Urinary bladder (tissue), 3 donors: ENCODE measurements around the gene BIN1.

DNA sequence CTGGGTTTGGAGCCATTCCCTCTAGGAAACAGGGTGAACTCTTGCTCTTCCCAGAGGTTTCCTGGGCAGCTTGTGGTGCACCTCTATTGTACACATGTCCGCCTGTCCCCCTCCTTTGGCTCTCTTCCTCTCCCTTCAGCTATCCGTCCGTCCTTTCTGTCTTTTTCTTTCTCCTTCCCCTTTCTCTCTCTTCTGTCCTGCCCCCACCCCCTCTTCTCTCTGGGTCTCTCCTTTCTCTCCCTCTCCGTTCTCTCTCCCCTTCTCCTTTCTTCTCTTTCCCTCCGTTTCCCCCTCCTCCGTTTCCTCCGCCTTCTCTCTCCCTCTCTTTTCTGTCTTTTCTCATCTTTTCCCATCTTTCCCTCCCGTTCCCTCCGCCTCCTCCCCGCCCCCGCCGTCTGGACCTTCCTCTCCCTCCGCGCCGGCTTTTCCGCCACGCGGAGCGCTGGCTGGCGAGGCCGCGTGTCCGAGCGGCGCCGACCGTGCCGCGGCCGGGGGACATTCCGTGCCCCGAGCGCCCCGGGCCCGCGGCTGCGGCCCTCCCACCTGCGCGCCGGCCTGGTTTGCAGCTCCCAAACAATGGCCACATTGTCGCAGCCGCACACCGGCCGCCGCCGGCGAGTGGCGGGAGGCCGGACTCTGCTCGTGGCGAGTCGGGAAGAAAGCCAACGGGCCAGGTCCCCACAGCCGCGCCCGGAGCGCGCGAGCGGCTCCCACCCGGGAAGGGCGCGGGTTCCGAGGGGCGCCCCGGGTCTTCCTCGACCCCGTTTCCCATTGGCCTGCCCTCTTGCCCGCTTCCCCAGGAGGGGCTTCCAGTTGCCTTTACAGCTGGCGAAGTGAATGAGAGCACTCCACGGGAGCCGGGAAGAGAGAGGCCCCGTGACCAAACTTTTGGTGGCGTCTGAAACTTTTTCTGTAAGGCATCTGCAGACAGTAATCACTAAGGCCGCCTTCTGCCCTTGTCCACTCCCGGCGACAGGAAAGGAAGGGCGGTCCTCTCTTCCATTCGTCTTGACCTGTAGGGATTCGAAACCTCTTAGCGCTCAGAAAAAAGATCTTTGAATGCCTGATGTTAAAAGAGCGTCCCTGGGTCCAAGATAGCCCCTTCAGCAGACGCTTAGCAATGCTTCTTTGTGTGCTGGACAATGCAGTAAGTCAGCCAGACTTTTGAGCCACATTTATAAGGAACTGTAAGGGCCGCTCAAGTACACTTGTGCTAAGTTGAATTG lies 6.0 kb downstream of the GLI2 start:
- PRO-cap = no peak
- RAMPAGE, long total RNA = no peak

GRCh38 chr2:121074797-121075592 lies 210.0 kb downstream of the TFCP2L1 start:
- PRO-cap = no peak
- RAMPAGE, long total RNA = no peak

GRCh38 chr2:121151656-121152194 lies 133.3 kb downstream of the TFCP2L1 start:
- PRO-cap = no peak
- RAMPAGE, long total RNA = no peak

GRCh38 chr2:121210718-121211577 lies 74.1 kb downstream of the TFCP2L1 start:
- PRO-cap = no peak
- RAMPAGE, long total RNA = no peak

DNA sequence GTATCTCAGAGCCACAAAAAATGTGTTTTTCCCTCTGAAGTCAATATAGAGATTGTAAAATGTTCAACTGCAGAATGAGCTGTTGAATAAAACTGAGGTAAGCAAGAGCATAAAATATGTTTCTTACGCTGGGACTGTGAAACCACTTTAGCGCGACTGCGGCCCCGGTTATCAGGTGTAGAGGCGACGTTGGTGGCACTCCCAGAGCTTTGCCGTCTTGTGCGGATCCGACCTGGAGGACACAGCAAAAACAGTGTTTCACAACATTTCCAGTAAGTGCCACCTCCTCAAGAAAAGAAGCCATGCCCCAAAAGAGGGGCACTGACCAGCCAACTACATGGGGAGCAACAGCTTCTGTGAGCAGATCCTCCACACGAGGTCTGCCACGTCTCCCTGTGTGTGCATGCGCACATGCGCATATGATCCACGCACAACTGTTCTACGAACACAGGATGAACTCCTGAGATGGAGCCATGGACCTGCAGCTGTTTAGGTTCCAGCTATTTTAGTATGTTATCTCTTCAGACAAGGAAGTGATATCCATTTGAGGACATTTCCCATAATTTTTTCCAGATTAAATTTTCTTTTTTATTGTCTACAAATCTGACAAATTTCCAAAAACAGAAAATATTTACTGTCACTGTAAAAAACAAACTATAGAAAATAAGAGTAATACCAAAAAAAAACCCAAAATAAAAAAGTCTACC lies 145.1 kb upstream of the TFCP2L1 start:
- PRO-cap = no peak
- RAMPAGE, long total RNA = no peak

DNA sequence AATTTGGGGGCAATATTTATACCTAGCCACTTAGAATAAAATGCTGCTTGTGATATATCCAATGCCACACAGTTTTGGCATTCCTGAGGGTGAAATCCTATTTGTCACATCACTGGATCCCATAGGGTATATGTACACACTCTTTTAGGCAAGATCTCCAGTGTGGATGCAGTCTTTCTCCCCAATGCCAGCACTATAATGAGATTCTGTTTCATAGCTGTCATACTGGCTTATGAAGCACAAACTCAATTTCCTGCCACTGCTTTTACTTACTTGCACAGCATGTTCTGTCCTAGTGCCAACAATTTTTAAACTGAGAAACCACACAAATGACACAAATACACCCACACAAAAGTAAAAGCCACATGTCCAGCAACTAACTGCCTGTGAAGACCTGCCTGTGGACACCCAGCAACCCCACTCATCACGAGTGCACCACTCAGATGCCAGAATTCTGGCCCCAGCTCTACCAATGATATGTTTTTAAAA lies 148.3 kb downstream of the CLASP1 start:
- PRO-cap = no peak
- RAMPAGE, long total RNA = no peak

DNA sequence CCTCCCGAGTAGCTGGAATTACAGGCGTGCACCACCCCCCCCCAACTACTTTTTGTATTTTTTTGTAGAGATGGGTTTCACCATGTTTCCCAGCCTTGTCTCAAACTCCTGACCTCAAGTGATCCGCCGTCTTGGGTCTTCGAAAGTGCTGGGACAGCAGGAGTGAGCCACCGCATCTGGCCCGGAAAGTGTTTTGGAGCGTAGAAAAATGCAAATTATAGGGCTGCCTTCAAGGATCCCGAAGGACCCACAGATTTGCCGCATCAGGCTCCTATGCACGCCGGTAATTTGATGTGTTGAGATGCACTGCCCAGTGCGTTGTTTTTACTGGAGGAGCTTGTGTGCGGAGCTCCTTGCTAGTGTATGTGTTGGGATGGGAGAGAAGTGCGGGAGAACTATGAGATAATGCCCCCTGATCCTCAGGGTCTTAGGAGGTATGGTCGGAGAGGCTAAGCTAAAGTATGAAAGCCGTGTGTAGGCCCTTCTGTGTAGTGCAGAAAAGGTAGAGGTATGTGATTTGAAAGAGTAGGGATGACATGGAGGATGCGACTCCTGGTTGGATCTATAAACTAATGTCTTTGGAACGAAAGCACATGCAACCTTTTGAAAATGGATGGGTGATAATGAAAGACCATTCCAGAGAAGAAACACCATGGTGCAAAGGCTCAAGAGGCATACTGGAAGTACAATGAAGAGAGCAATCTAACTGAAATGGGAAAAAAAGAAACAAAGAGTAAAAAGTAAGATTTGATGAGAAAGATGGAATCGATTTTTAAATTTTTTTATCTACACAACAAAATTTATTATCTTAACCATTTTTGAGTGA lies 1.4 kb upstream of the CLASP1 start:
- PRO-cap = no peak
- RAMPAGE, long total RNA = no peak

DNA sequence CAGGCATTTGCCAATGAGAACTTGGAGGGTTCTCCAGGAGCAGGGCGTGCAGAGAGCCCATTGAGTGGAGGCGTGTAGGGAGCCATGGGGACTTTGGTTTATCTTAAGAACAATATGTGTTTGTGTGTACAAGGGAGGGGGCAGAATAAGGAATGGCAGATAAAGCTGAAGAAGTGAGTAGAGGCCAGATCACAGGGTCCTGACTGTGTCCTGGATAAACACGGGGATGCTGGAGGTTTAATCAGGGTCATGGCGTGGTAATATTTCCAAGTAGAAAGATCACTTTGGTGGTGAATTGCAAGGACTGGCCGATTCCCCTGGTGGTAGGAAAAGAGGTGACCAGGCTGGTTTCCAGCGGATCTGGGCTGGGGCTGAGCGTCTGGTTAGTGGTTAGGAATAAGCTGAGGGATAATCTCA lies 483.8 kb downstream of the TSN start:
- PRO-cap = unidirectional peak, minus-strand start at position 220 of the sequence
- RAMPAGE, long total RNA = no peak

- PRO-cap = no peak
- RAMPAGE, long total RNA = no peak
Observed at GRCh38 chr2:125664859-125665527, 991.0 kb upstream of the GYPC start.

GRCh38 chr2:126644509-126645086 lies 11.4 kb upstream of the GYPC start:
- PRO-cap = no peak
- RAMPAGE, long total RNA = no peak

- PRO-cap = no peak
- RAMPAGE, long total RNA = no peak
Observed at GRCh38 chr2:127003411-127003831, 103.5 kb downstream of the BIN1 start.

DNA sequence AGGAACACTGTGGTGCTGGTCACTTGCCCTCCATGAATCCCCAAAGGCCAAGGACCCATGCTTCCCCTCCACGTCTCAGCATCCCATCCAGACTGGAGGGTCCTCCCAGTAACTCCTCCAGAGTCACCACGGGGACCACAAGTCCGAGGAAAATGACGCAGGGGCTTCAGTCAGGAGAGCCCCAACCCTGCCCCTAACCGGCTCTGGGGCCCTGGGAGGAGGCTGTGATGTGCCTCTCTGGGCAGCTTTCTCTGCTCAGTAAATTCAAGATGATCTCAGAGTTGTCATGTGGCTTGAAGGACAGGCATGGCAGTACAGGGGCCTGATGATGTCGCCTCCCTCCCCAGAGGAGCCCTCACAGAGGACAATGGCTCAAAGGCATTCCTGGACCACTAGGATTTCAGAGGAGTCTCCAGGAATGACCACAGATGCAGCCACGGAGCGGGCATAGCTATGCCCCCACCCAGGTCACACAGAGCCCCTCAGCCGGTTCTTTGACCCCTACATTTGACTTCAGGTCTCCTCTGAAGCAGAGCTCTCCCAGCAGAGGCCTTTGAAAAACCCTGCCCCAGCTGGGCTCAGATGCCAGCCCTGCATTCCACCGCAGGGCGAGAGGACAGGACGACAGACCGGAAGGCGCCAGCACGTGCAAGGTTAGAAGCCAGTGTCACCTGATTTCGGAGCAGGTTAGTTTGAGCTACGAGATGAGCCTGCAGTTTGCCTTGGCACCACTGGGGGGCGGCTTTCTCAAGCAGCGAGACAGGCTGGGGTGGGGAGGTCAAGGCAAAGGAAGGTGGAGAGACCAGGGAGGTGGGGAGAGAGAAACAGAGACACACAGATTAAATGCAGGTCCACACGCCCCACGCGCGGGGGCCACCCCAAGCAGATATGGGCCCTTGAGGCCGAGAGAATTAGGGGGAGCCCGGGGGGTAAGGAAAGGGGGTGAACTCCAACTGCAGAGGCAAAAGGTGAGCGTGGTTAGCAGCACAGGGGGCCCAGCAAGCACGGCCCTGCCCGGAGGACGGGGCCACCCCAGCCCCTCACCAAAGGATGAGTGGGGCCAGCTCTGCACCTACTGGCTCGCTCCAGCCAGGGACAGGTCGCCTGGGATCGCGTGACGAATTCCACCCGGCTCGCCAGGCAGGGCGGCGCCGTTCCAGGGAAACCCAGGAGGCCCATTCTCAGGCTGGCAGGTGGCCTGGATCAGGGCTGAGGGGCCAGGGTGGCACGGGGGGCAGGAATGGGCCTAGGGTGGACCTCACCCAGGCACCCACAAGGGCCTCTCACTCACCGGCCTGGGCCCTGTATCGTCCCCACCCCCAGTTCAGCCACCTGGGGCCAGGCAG lies 39.0 kb downstream of the BIN1 start:
- PRO-cap = no peak
- RAMPAGE, long total RNA = no peak

- PRO-cap = no peak
- RAMPAGE, long total RNA = no peak
Observed at GRCh38 chr2:127079195-127079938, 27.6 kb downstream of the BIN1 start.

- PRO-cap = bidirectional peak, plus-strand start at chr2:127107264, minus-strand start at chr2:127107082; bidirectional peak, plus-strand start at chr2:127107455, minus-strand start at chr2:127107401
- RAMPAGE, long total RNA = no peak
Observed at GRCh38 chr2:127106686-127107598, at the start of gene BIN1. TSS of gene BIN1 (minus strand) at chr2:127107154.

DNA sequence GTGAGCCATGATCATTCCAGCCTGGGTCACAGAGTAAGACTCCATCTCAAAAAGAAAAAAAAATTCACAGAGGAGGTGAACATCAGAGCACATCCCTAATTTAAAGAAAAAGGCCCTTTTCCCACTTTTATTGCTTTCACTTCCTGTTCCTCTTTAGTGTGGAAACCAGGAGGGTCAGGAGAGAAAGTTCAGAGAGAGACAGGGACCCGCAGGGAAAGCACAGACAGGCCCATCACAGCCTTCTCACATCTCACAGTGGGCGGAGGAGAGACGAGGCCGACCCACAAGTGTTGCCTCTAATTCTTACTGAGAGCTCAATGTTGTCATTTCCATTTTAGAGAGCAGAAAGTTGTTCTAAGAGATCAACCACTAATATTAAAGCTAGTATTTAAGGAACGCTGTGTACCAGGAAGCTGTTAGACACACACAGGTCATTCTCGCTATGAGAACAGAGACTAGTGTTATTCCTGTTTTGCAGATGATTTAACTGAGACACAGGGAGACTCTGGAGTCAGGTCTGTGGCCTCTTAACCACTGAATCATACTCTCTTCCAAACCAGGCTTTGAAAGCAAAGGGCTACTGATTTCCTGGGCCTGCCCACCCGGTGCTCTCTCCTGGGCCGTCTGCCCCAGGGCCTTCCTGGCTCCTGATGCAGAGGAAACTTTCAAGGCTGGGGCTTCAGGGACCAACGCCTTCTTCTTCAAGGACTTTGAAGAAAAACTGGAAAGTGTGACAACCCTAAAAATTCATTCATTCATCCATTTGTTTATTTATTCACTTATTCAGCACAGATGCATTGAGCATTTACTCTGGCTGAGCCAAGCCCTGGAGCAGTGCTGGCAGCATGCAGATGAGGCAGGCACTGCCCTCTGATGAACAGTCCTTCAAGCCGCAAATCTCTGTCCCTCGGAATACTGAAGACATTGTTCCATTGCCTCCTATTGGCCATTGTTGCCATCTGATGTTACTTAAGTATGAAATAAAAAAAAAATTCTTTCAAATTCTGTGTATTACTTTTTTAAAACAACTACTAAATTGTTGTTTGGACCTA lies 37.1 kb upstream of the BIN1 start:
- PRO-cap = no peak
- RAMPAGE, long total RNA = no peak

DNA sequence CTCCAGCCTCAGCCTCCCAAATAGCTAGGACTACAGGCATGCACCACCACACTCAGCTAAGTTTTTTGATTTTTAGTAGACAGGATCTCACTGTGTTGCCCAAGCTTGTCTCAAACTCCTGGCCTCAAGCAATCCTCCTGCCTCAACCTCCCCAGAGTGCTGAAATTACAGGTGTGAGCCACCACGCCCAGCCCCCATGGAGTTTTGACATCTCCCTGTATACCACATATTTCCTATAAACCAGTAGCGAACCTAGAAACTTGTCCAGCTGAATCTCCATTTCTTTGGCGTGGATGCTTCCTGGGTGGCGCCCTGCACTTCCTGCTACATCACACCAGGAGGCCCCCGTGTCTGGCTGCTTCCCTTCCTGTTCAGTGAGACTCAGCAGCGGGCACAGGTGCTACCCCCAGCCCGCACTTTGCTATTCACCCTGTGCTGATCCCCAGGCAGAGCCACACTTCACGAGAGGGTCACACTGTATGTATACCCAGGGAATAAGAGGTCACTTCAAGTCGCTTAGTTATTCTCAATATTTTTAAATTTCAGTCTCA lies 35.1 kb downstream of the CYP27C1 start:
- PRO-cap = no peak
- RAMPAGE, long total RNA = no peak

DNA sequence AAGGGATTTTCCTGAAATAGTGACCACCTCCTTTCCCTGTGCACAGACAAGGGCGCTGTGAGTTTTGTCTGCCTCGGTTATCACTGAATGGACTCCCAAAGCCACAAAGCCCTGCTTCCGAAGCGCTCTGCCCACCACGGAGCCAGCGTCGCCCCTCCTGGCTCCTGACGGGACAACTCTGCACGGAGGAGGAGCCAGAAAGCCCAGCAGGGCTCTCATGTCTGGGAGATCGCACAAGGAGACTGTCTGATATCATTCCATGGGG lies 14.6 kb downstream of the CYP27C1 start:
- PRO-cap = no peak
- RAMPAGE, long total RNA = no peak

- PRO-cap = no peak
- RAMPAGE, long total RNA = no peak
Observed at GRCh38 chr2:127382475-127383317, 5.1 kb downstream of the MAP3K2 start.

DNA sequence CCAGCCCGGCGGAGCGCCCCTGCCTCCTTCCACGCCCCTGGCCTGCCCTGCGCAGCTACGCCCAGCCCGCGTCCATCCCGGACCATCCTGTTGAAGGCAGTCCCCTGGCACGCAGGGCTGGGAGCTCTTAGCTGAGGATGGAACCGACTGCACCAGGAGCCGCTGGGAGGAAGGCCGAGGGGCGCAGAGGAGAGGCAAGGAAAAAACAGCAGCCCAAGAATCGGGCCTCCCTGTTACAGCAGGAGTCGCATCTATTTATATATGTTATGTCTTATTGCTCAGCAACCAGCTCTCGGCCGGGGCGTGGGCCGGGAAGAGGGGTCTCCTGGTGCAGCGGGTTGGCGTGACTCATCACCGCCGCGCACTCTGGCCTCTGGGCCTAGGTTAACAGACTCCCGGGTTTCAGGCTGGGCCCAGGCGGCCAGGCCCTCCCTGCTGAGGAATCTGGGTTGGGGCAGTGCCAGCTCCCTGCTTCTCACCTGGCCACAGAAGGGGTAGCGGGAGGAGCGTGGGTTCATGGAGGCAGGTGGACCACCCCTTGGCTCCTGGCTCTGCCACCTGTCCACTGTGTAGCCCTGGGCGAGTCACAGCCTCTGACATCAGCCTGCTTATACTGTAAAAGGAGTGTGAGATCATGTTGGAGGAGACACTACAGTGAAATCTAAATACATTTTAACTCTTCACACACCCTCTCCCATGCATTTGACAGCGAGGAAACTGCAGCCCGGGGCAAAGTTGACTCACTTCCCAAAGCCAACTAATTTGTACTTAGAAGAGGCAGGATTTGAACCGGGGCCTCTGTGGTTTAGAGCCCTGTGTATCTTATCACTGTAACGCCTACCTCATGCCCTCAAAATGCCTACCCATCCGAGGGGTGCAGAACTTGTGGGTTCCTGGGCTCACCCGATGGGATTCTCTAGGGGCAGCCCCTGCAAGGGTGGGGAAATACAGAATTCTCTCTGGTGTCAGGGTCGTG lies 13.5 kb upstream of the MAP3K2 start:
- PRO-cap = no peak
- RAMPAGE, long total RNA = no peak

GRCh38 chr2:127407686-127407997 lies 10.6 kb upstream of the PROC start:
- PRO-cap = no peak
- RAMPAGE, long total RNA = no peak